Umbilical cord (tissue), 2 donors: ENCODE measurements around a stretch of chr2.

GRCh38 chr2:8802697-8803187 is 34.7 kb downstream of the KIDINS220 start:
- RAMPAGE, long total RNA = no peak

- RAMPAGE, long total RNA = no peak
Observed at GRCh38 chr2:8902643-8902889, 65.2 kb upstream of the KIDINS220 start.

DNA sequence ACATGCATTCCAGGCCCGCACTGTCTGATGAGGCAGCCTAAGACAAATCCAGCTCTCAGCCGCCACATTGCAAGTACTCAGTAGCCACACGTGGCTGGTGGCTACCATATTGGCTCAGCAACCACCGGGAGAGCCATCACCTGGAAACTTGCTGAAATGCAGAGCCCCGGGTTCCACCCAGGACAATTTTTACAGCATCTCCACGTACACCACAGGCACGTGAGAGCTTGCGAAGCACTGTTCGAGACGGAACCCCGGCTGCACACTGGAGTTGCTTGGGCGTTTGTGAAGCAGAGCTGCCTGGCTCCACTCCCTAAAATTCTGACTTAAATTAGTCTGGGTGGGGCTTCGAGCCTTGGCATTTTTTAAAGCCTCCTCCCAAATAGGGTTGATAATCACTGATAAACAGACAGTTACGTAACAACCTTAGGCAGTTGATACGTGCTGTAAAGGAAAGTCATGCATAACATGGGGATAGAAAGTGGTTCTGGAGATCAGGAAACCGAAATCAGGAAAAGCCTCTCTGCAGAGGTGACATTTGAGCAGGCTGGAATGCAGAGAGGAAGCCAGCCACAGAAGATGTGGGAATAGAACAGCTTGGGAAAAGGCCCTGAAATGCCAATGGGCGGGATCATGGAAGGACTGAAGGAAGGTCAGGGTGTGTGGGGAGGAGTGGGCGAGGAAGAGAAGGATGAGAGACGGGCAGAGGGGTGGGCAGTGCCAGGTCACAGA is 6.2 kb downstream of the ASAP2 start:
- RAMPAGE, long total RNA = no peak

GRCh38 chr2:9286651-9287492 is 80.3 kb downstream of the ASAP2 start:
- RAMPAGE, long total RNA = no peak

DNA sequence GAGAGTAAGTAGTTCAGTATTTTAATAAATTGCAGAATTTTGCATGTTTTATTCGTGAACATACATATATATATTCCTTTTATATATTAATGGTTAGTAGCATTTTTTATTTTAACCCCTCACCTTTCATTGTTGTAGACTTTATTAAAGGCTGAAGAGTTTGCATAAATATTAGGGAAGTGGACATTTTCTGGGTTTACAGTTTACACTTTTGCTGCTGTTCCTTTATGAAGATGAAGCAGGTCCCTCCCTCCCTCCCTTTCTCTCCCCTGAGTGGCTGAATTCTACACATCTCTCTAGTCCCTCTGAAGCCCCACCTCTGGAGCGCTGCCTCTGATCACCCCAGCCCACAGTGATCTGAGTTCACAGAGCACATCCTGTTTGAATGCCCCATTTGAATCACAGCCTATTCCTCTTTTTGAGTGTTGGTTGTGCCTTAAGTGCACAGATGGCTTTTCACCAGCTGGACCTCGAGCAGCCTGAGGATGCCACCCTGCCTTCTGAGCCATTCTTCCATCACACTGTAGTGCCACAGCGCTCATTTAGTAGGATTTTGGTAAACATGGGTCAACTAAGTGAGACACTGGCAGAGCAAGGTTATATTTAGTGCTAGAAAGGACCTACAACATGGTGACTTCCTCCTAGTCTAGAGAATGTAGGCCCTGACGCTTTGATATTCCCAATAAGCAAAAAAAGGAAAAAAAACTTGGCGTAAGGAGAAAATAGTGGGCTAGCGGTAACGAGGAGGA is 87.1 kb downstream of the ITGB1BP1 start:
- RAMPAGE, long total RNA = no peak

DNA sequence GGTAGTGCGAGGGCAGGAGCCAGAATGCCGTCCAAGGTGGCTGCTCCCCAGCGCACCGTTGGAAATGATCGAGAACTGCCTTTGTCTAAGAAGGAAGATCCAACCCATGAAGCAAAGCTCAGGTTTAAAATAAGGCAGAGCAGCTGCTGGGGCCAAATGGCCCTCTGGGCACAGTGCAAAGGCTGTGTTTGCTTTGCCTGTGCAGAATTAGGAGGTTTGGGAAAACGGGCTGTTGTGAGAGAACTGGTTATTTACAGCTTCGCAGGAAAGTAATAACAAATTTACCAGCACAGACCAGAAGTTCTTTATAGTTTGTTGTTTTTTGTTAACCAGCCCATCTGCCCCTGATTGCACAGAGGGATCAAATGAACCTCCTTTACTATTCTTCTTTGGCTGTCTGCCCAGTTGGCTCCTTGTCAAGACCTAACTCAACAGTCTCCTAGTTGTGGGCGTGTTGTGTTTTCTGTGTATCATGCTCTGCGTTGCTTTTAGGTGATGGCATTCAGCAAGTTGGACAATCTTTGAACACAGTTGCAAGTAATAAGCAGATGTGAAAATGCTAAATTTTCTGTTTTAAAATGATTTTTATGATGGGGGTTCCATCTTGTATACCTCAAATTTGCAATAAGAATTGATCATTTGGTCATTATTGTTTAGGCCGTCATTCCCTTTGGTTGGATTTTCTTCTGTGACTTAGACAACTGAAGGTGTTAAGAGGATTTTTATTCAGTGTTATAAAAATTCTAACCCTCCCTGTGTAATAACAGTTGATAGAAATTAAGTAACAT is 86.3 kb downstream of the ITGB1BP1 start:
- RAMPAGE, long total RNA = no peak

- RAMPAGE, long total RNA = no peak
Observed at GRCh38 chr2:9351491-9352205, 71.7 kb downstream of the ITGB1BP1 start.

GRCh38 chr2:9612012-9612525 is 18.7 kb downstream of the YWHAQ start:
- RAMPAGE, long total RNA = no peak

DNA sequence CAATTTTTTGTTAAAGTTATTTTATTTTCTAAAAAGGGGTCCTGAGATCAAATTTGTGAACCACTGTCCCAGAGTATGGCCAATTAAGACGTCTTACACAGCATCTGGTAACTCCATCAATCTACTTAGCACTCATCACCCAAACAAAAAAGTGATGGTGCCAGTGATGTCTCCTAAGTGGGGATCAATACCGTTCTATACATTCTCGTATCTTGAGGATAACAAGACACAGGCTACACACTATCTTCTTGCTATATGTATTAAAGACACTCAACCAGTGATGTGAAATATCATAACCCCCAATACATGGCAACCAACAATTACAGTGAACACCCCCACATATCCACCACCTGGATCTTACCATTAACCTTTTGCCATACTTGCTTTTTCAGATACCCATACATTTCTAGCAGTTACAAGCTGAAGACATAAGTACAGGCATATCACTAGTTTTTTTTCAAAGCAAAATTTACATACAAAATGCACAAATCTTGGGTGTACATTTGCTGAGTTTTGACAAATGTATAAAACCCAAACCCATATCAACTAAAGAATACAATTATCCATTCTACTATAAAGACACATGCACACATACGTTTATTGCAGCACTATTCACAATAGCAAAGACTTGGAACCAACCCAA is 9.5 kb downstream of the YWHAQ start:
- RAMPAGE, long total RNA = no peak

GRCh38 chr2:9629056-9630029 is 1.5 kb downstream of the YWHAQ start:
- RAMPAGE, long total RNA = no peak

DNA sequence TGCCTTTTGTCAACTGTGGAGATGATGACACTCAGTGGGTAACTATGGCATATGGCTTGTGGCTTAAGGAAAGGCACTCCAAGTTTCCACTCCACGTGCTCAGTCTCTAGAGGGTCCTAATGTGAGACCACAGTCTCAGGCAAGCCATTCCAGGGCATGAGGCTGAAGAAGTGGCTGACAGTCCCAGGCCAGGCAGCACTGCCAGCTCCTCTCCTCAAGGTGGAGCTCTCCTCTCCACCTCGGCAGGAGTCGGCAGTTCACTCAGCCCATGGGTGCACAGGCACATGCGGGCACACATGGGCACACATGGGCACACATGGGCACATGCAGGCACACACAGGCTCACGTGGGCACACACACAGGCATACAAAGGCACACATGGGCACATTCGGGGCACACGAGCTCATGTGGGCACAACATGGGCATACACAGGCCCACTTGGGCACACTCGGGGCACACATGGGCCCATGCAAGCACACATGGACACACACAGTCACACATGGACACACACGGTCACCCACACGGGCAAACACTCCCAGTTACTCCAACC is 65.3 kb upstream of the TAF1B start:
- RAMPAGE, long total RNA = no peak

GRCh38 chr2:9819933-9820533 is 23.2 kb upstream of the TAF1B start:
- RAMPAGE, long total RNA = no peak

DNA sequence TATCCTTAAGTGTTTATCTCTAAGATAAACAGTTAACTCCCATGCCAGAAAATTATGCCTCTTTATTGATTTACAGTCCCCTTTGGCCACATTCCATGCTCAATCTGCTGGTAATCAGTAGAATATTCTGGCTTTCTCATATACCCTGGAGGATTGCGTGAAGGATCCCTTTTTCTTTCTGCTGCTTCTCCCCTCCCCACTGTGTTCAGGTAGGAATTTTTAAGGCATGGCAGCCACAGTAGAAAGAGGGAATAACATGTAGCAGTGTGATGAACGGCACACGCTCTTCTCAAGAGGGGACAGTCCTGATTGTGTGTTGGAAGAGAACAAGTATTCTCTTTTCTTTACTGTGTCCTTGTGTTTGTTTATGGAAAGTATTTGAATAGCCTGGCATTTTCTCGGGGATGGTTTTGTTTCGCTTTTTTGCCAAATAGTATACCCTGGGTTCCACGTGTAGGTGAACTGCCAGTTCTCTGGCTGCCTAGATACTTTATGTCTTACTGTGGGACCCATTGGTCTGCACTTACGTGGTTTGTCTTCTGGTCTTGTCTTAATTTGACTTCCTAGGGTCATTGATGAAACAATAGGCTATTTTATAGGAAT is 2.8 kb downstream of the GRHL1 start:
- RAMPAGE, long total RNA = no peak

DNA sequence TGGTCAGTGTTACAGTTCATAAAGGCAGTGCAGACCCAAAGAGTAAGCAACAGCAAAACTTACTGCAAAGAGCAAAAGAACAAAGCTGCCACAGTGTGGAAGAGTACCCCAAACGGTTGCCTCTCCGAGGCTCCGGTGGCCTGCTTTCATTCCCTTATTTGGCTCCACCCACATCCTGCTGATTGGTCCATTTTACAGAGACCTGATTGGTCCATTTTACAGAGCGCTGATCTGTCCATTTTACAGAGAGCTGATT is 37.6 kb upstream of the KLF11 start:
- RAMPAGE, long total RNA = no peak

DNA sequence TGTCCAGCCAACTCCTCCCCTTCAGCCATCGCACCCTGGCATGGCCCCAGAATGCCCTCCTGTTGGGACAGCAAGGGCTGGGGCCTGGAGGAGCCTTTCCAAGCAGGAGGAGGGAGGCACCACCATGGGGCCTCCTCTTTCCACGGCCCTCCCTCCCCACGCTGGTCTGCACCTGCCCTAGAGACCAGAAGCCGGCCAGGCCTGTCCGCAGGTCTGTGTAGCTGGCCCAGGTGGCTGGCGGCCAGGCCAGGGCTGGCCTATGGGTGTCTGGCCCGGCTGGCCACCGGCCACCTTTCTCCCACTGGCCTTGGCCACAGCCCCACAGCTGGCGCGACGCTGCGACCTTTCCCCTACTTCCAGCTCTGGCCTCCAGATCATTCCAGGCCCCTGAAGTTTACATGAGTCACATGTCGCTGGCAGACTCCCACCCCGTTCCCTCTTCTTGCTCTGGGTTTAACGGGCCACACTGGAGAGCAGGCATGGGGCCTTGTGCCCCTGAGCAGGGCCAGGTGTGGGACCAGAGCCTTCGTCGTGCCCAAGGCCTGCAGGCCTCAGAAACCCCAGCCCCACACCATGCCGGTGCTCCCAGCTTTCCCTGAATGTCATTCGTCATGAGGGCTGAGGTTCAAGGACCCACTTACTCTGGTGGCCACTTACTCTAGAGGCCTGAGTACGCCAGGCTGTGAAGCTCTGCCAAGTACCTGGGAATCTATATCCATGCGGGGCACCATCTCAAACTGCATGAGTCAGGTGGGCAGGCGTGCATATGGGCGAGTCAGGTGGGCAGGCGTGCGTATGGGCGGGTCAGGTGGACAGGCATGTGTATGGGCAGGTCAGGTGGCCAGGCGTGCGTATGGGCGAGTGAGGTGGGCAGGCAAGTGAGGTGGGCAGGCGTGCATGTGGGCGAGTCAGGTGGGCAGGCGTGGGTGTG is 33.3 kb upstream of the KLF11 start:
- RAMPAGE, long total RNA = no peak

- RAMPAGE, long total RNA = no peak
Observed at GRCh38 chr2:10056982-10058269, 14.1 kb downstream of the KLF11 start.

GRCh38 chr2:10080429-10081455 is 531 bp upstream of the CYS1 start:
- RAMPAGE, long total RNA = no peak

GRCh38 chr2:10190819-10191200 is 68.3 kb downstream of the RRM2 start:
- RAMPAGE, long total RNA = no peak

- RAMPAGE, long total RNA = no peak
Observed at GRCh38 chr2:10241226-10241594, 61.5 kb upstream of the HPCAL1 start.

GRCh38 chr2:10267566-10268263 is 35.0 kb upstream of the HPCAL1 start:
- RAMPAGE, long total RNA = no peak